ENCODE measurements around the genes AK1 and ST6GALNAC4.

- PRO-cap: no peak
Observed at GRCh38 chr9:127523444-127523842, 45.4 kb downstream of the NIBAN2 start.

GRCh38 chr9:127569881-127570483 lies 1.1 kb upstream of the NIBAN2 start:
- PRO-cap: no peak

- PRO-cap: no peak
Observed at GRCh38 chr9:127642052-127642763, 30.1 kb downstream of the STXBP1 start.

GRCh38 chr9:127720069-127720460 lies 4.2 kb downstream of the TTC16 start:
- PRO-cap: no peak

- PRO-cap: no peak
Observed at GRCh38 chr9:127755764-127756211, 20.7 kb upstream of the TOR2A start.

DNA sequence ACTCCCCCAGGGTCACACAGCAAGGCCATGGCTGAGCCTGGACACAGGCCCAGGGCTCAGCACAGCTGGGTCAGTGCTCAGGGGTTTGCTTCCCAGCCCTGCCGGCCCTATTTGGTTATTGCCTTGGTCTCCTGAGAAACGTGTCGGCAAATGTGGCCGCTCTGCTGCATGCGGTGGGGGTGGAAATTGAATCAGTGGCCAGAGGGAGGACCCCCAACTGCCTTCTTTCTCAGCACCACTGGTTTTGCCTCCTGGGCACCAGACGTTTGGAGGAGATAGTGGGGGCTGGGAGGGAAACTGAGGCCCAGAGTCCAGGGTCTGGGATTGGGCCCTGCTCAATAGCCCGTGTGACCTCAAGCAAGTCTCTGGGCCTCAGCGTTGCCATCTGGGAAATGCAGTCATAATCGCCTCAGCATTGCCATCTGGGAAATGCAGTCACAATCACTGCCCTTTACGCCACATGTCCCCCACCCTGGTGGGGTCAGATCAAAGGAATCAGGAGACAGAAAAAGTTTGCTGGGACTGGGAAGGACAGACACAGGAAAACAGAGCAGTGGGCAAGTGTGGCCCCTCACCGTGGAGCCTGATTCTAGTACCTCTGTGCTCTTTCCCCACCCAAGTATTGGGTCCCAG lies 1.6 kb downstream of the SH2D3C start:
- PRO-cap: no peak

GRCh38 chr9:127793924-127794297 lies 8.1 kb downstream of the CDK9 start:
- PRO-cap: no peak

- PRO-cap: no peak
Observed at GRCh38 chr9:127808480-127808808, 5.8 kb downstream of the FPGS start.

DNA sequence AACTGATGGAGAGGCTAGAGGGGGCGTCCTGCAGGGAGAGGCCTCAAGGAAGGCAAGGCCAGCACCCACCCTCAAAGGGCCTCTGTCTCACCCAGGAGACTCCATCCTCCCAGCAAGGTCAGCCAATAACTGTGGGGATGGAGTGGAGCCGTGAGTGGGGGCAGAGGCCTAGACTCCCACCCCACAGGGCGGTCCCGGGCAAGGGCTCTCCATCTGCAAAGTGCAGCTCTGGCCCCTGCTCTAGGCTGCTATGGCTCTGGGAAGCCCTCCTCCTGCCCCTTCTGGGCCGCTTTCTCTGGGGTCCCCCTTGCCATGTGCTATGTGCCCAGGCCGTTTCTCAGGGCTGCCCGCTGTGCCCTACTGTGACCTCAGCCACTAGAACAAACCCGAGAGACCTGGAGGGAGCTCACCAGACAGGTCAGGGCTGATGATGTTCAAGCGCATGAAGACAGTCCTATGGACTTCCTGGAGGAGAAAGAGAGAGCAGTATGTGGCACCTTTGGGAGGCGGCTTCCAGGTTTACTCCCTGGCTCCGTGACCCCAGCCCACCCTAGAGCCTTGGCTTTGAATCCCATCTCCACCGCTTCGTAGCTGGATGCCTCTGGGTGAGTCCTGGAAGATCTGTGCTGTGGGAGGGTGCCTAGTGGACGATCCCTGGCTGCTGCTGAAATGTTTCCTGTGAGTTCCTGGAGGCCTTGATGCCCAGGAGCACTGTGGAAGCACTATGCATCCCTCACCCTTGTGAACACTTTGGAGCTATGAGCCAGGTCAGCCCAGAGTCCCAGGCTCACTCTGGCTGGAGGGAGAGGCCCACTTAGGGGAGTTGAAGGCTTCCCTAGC lies 14.3 kb downstream of the FPGS start:
- PRO-cap: no peak

- PRO-cap: no peak
Observed at GRCh38 chr9:127829201-127829711, 25.2 kb downstream of the ENG start.

DNA sequence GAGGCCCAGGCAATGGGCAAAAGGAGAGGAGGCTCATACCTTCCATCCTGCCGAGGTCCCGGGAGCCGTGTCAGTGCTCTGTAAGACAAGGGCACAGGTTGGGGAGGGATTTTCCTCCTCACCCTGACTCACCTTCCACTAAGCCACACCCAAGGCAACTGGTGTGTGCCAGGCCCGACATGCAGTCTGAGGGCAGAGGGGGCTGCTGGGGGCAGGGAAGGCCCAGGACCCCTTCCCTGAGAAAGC lies 3.0 kb downstream of the AK1 start:
- PRO-cap: no peak

GRCh38 chr9:127877555-127878021 lies at the start of gene AK1:
AK1 (minus strand) TSS chr9:127877675.
- PRO-cap: unidirectional peak, minus-strand start at chr9:127877675

GRCh38 chr9:127898733-127899506 lies 483 bp downstream of the ST6GALNAC6 start:
- PRO-cap: no peak

- PRO-cap: no peak
Observed at GRCh38 chr9:127904138-127904349, 4.6 kb upstream of the ST6GALNAC6 start.

- PRO-cap: no peak
Observed at GRCh38 chr9:127905241-127906344, 6.2 kb upstream of the ST6GALNAC6 start.

GRCh38 chr9:127916528-127917614 lies at the start of gene ST6GALNAC4:
ST6GALNAC4 (minus strand) TSS chr9:127917041.
- PRO-cap: bidirectional peak, plus-strand start at chr9:127917283, minus-strand start at chr9:127917029

DNA sequence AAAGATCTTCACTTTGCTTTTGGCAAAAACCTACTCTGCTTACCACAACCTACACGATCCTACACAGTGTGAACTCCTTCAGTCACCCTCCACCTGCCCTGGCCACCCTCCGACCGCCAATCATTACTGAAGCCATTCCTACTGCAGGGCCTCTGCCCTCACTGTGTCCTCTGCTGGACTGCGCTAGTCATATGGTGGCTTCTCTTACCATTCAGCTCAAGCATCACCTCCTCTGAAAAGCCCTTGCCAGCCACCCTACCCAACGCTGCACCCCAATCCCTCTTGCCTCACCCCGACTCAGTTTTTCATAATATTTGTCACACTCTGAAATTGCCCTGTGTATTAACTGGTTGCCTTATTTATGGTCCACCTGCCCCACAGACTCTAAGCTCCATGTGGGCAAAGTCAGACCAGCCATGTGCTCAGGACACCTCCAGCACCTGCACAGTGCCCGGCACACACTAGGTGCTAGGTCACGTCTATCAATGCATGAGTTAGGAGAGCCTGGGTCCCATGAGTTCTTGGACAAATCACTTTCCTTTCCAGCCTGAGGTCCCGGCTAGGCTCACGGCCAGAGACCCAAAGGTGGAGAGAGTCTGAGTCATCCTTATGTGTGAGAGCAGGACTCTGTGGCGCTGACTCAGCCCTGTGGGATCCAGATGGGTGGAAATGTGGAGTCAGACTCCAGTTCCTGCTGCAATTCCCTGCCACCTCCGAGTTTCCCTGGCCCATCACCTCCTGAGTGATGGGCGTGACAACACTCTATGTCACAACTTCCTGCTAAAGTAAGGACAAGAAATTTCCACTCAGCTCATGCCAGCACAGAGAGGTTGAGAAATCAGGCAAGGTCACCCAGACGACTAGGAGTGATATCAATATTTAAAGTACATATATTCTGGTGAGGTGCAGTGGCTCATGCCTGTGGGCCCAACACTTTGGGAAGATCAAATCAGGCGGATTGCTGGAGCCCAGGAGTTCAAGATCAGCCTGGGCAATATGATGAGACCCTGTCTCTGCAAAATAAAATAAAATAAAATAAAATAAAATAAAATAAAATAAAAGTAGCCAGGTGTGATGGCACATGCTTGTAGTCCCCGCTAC lies 2.4 kb upstream of the ST6GALNAC4 start:
- PRO-cap: no peak

DNA sequence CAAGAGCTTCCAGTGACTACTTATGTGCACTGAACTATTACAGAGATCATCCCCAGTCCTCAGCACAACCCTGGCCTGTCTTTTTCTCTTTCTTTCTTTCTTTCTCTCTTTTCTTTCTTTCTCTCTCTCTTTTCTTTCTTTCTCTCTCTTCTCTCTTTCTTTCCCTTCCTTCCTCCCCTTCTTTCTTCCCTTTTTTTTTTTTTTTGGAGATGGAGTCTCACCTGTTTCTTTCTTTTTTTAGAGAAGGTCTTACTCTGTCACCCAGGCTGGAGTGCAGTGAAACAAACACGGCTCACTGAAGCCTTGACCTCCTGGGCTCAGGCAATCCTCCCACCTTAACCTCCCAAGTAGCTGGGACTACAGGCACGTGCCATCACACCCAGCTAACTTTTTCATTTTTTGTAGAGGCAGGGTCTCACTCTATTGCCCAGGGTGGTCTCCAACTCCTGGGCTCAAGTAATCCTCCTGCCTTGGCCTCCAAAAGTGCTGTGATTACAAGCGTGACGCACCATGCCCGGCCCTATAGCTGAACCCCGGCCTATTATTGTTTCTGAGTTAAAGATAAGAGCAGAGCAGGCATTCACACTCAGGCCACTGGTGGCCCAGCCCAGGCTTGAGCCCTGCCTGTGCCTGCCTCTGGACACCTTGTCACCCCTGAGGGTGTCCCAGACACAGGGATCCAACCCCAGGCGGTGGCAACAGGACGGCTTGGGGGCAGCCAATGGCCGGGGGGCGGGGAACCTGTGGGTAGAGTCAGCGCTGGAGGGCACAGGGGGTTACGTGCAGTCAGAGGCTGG lies 4.3 kb downstream of the PIP5KL1 start:
- PRO-cap: no peak

GRCh38 chr9:127941908-127943097 lies 4.6 kb upstream of the DPM2 start:
- PRO-cap: no peak

DNA sequence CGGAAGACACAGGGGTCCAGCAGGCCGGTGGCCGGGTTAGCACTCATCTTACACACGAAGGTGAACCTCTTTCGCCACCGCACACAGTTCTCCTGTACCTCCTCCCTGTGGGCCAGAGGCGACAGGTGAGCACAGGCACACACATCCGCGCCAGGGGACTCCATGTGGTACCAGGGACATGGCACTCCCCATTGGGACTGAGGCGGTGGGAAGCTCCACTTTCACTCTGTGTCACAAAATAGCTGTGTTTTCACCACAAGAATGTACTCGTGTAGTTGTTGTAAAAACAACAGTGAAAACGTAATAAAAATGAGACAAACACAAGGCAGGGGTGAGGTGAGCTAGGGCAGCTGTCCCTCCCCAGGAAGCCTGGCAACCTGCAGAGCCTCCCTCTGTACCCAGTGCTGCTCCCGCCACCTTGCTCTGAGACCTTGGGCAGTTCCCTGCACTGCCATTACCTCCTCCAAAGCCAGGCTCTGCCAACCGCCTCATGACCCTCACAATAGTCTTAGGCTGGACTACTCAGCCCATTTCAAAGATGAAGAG lies 16.2 kb upstream of the DPM2 start:
- PRO-cap: no peak